Bronchus fibroblast of lung (primary cell): Measurements from ENCODE around the gene H4C7.

GRCh38 chr6:26195754-26196485 lies 1.2 kb downstream of the H3C4 start:
- RAMPAGE, long total RNA: no peak

GRCh38 chr6:26197377-26198099 lies 452 bp upstream of the H3C4 start:
- RAMPAGE, long total RNA: no peak

DNA sequence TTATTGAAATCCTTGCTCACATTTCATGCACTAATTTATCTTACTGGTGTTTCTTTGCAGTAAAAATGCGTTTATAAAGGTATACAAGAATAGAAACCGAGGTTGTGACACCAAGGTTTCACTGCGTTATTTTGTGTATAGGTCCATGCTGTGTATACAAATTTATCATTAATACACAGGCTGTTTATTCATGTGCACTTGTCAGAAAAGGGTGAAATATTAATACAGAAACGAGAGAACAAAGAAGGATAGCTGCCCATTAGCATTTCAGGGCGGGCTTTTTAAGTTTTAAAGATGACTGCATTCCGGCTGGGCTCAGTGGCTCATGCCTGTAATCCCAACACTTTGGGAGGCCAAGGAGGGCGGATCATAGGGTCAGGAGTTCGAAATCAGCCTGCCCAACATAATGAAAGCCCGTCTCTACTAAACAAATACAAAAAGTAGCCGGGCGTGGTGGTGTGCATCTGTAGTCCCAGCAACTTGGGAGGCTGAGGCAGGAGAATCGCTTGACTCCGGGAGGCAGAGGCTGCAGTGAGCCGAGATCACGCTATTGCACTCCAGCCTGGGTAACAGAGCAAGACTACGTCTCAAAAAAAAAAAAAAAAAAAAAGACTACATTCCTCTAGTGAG lies 932 bp downstream of the H2AC8 start:
- RAMPAGE, long total RNA: no peak

- RAMPAGE, long total RNA: no peak
These were observed 2.3 kb upstream of the H3C6 start for GRCh38 chr6:26222626-26223128.

DNA sequence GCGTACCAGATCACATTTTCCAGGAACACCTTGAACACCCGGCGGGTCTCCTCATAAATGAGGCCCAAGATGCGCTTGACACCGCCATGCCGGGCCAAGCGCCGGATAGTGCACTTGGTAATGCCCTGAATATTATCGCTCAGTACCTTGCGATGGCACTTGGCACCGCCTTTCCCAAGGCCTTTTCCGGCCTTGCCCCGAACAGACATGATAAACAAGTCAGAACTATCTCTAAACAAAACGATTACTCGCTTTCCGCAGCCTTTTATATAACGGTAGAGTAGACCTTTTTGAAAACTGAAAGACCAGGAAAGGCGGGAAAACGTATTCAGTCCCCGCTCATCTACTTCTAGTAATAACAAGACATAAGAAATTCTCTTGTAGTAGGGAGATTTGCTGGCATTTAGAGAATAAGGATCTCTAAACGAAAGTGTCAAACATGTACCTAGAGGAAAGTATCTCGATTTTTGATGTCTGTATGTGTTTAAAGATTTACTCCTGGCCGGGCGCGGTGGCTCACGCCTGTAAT lies at the start of gene H4C7:
TSS of gene H4C7 (minus strand) at position 228 of the 529 bp plus-strand sequence.
- RAMPAGE, long total RNA: no peak

GRCh38 chr6:26249577-26250189 lies 752 bp downstream of the H3C7 start:
- RAMPAGE, long total RNA: no peak

GRCh38 chr6:26257009-26257880 lies 5.8 kb downstream of the H2BC9 start:
- RAMPAGE, long total RNA: no peak

GRCh38 chr6:26272049-26272779 lies 517 bp upstream of the H2BC10 start:
- RAMPAGE, long total RNA: no peak

DNA sequence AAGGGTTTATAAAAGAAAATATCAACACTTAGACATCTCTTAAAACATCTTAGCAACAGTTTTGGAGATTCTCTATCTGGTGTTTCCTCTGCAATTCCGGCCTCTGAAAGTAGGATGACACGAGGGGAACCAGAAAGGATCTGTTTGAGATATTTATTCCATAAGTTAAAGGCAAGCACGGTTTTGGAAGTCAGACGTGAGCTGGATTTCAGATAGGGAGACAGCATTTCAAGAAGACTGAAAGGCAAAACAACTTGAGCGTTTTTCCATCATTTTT lies 26.7 kb upstream of the H4C8 start:
- RAMPAGE, long total RNA: no peak

GRCh38 chr6:26407496-26408097 lies 5.5 kb downstream of the BTN3A1 start:
- RAMPAGE, long total RNA: no peak

DNA sequence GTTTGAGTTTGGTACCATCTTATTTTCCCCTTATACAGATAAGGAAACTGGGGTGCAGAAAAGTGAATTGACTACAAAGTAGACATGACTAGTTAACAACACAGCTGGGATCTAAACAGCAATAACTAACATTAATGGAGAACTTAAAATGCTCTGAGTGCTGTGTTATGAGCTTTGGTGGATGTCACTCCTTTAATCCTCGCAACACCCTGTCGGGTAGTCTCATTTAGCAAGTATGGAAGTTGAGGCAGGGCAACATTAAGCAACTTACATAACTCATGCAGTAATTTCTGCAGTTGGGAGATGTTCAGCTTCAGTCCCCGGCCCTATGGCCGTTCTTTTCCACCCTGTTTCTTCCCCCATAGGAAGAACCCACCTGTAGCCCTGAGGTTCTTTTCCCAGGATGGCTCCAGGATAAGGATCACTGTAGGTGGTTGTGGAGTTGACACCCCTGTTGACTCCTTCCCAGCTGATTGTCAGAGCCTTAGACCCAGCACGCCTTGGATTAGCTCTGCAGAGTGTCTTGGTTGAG lies 11.9 kb downstream of the BTN3A1 start:
- RAMPAGE, long total RNA: no peak

GRCh38 chr6:26448027-26448475 lies 7.7 kb downstream of the BTN3A3 start:
- RAMPAGE, long total RNA: no peak

- RAMPAGE, long total RNA: no peak
These were observed 16.4 kb upstream of the HMGN4 start for GRCh38 chr6:26521437-26522488.

DNA sequence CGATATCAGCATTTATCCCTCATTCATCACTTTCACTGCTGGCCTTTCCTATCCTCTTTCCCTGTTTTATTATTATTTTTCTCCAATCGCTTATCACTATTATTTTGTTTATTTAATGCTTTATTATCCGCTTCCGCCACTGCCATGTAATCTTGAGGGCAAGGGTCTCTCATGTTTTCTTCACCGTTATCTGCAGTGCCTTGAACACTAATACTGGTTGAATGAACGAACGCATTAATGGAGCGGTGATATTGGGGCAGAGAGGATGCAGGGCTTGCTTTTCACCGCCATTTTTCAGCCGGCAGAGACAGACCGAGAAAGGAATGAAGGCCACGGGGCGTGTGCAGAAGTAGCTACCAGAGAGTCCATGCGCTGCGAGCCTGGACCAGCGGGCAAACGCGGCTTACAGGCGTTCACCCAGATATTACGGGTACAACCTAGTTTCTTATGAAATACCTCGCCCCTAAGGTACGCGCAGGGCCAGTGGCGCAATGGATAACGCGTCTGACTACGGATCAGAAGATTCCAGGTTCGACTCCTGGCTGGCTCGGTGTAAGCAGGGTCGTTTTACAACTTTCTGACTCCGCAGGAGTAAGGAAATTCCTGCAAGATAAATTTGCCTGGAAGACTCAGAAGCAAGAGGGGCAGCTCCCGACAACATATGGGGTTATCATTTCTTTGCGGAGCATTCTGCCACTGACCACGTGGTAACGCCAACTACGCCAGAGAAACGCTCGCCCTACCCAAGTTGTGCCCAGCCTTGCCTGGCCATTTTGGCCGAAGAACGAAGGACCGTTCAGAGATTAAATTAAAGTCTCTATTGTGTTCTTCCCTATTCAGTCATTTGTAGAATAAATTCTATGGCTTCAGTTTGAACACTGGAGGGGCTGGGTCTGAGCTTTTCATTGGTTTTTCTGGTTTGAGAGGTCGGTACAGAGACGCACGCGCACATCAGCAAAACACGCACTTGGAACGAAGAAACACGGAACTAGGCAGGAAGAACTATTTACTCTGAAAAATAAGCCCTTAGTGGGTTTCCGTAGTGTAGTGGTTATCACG lies 816 bp upstream of the HMGN4 start:
- RAMPAGE, long total RNA: no peak

DNA sequence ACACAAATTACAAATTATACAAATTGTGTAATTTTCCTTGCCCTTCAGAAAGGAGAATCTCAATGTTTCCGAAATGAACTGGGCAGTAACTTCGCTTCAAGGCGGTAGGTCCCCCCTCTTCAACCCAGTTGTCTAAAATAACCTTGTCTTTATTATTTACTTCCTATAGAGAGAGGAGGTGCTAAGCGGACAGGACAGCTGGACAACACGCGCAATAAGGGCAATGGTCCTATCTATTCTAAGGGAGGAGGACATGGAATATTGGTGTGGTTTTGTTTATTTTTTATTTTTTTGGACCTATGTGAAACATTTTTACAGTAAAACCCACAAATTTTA lies 2.4 kb upstream of the ABT1 start:
- RAMPAGE, long total RNA: no peak

- RAMPAGE, long total RNA: no peak
These were observed 176.6 kb downstream of the H2BC11 start for GRCh38 chr6:26956046-26956279.

DNA sequence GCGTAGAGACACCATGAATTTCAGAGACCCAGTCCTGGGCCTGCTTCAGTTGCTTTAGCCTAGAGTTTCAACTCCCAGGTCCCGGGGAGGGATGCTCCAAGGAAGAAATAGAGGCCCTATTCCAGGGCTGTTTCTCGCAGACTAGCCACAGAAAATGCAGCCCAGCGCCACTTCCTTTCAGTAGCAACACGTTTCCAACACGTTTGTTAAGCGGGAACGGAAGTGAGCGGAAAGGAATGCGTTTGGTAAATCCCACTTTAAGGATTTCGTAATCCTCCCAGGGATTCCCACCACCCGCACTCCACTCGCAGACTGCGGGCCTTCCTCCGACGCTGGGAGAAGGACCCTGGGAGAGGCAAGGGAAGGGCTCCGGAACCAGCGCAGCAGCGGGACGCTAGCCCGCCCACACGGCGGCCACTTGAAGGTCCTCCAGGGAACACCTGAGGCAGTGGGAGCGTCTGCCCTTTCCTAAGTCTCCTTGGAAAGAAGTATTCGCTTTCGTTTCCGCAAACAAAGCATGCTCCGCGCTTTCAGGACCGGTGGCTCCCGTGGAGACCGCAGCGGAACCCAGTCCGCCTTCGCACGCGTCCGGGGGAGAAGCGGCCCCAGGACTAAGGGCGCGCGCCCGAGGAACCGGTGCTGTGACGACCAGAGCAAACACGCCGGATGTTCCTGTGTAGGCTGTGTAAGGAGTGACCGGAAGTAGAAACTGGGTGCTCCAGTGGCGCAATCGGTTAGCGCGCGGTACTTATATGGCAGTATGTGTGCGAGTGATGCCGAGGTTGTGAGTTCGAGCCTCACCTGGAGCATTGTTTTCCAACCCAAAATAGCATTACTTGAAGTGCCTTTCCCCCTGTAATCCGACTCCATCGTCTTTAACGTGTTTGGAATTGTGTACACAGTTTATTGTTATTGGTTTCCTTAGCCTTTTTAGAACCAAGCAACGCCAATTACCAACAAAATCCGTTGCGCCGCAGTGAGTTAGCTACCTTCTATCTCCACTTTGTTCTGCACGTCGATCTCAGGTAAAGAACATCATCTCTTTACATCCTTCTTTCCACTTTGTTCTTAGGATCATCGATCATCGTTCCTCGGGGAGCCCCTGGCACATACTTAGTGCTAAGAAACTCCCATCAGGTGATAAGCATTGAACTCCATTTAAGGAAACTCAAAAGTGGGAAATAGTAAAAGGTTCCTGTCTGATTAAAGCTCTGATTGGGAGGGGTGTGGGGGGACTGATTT lies 112.5 kb downstream of the H2BC11 start:
- RAMPAGE, long total RNA: no peak

- RAMPAGE, long total RNA: no peak
These were observed 1.2 kb downstream of the H4C9 start for GRCh38 chr6:27140277-27140634.

DNA sequence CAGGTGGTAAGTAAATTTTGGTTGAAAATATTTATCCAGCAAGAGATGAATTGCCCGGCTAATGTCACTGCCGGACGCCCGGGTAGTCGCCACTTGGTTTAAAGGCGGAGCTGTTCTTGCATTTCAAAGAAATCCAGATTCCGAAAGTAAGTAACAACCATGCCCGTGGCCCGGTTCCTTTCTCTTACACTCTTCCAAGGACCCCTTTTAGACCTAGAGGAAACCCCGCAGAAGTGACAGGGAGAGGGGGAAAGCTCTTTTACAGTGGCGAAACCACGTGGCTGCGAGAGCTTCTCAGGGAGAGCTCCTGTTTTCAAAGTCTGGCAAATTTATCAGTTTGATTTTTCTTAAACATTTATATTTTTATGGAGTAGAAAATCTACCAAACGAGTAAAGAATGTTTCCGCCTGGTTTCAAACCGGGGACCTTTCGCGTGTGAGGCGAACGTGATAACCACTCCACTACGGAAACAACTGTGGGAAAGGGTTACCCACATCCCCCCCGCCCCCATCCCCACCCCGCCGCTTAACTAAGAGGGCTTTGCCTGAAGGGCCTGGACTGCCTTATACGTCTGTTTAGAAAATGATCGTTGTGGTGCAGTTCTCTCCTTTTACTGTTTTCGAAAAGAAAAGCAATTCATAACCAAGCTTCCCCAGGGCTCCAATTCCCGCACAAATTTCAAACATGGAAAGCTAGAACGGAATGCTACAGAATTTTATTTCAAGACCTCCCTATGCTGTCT lies 41.6 kb upstream of the PRSS16 start:
- RAMPAGE, long total RNA: no peak

GRCh38 chr6:27280160-27280550 lies 31.9 kb downstream of the POM121L2 start:
- RAMPAGE, long total RNA: no peak